Neuron (in vitro differentiated cells): ENCODE results near the gene CITED2.

DNA sequence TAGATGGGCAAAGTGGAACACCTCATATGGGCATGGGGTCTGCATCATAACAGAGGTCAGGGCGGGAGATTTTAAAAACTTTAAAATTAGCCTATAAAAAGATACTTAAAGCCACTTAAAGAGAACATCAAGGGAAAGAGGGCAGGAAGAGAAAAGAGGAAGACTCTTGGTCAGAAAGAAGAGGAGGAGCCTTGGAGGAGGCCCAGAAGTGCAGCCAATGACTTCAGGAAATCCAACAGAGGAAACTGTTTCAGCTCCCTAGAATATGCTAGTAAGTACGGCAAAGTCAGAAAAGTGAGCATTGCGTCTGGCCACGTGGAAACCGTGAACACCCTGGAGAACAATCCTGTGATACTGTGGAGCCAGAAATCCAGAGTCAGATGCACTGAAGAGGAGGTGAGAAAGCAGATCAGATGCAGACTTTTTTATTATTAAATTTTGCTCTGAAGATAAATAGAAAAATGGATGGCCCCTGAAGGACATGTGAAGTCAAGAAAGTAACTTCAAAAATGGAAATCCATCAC lies 22.5 kb upstream of the NHSL1 start:
- PRO-cap: no peak

- PRO-cap: no peak
These were observed 55.5 kb upstream of the NHSL1 start for GRCh38 chr6:138554826-138555236.

- PRO-cap: no peak
These were observed 61.0 kb upstream of the NHSL1 start for GRCh38 chr6:138560075-138560930.

GRCh38 chr6:138571240-138571586 lies 71.9 kb upstream of the NHSL1 start:
- PRO-cap: bidirectional peak, plus-strand start at chr6:138571433, minus-strand start at chr6:138571389

- PRO-cap: unidirectional peak, plus-strand start at chr6:138571737; bidirectional peak, plus-strand start at chr6:138571768, minus-strand start at chr6:138571793; bidirectional peak, plus-strand start at chr6:138572030, minus-strand start at chr6:138572019; bidirectional peak, plus-strand start at chr6:138572421, minus-strand start at chr6:138572362; bidirectional peak, plus-strand start at chr6:138572570, minus-strand start at chr6:138572531
These were observed 72.8 kb upstream of the NHSL1 start for GRCh38 chr6:138571587-138573010.

DNA sequence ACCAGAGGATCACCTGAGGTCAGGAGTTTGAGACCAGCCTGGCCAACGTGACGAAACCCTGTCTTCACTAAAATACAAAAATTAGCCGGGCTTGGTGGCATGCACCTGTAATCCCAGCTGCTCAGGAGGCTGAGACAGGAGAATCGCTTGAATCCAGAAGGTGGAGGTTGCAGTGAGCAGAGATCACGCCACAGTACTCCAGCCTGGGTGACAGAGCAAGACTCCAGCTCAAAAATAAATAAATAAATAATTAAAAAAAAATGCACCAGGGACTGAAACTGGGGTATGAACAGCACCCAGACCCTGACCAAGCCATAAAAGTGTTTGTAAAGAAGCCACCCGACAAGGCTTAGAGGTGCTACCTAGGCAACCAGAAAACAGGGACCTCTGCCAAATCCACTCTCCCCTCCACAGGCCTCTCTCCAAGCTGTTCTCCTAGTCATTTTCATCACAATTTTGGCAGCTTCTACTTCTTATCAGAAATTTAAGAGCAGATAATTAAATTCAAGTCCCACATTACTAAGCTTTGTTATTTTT lies 37.8 kb downstream of the ECT2L start:
- PRO-cap: no peak

DNA sequence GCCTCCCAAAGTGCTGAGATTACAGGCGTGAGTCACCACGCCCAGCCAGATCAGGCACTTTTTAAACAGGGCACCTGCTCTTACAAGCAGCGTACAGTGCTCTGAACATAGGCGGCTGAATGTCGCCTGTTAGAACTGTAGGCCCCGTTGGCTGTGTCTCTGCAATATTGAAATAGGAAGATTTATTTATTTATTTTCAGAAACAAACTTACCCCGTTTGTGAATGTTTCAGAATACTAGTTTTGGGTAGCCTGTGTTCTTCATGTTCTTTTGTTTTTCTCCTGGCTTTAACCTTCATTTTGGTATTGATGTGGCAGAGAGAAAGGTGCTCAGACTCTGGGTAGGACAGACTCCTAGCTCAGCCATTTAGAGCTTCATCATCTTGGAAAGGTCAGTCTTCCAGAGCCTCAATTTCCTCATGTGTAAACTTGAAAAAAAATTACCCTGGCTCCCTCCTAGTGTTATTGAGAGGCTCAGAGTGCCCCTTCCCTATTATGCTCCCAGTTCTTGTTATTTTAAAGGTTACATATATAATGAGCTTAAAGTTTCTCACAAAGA lies 2.1 kb downstream of the HECA start:
- PRO-cap: no peak

- PRO-cap: no peak
These were observed 31.3 kb downstream of the HECA start for GRCh38 chr6:139166055-139166742.

- PRO-cap: no peak
These were observed 37.9 kb downstream of the HECA start for GRCh38 chr6:139172657-139173206.

GRCh38 chr6:139250526-139251322 lies 41.1 kb downstream of the TXLNB start:
- PRO-cap: no peak

DNA sequence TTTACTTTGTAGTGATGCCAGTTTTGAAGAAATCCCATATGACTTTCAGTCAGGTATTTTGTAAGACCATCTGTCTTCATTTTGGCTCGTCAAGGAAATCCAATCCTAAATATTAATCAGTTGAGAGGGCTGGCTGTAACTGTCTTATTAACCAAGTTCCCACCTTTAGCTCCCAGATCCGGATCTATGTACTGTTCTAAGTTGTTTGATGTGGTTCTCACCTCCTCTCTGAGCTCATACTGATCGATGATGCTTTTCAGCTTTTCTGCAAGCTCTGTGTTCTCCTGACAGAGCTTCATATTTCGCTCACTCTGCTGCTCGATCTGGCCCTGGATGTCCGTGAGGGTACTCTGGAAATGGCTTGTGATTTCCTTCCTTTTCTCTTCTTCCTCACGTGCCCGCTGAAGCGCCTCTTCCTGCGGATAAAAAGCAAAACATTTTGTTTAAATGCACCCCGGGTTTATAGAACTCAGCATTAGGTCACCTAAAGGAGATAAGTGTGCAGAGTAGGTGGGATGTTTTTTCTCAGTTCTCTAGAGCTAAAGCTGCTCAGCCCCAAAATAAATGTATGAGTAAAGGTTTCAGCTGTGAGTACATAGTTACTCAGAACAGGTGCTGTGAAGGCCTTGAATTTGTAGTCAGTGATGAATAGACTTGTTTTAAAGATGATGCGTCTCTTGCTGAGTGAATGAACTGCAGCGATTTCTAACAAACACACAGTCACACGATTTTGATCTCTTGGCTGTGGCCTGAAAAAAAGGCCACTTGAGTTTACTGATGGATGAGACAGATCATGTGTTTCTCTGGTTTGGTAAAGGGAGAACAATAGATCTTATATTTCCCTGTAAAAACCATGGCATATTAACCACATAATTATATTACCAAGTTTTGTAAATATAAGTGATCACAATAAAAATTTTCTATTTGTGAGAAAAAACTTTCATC lies 29.2 kb downstream of the TXLNB start:
- PRO-cap: no peak

DNA sequence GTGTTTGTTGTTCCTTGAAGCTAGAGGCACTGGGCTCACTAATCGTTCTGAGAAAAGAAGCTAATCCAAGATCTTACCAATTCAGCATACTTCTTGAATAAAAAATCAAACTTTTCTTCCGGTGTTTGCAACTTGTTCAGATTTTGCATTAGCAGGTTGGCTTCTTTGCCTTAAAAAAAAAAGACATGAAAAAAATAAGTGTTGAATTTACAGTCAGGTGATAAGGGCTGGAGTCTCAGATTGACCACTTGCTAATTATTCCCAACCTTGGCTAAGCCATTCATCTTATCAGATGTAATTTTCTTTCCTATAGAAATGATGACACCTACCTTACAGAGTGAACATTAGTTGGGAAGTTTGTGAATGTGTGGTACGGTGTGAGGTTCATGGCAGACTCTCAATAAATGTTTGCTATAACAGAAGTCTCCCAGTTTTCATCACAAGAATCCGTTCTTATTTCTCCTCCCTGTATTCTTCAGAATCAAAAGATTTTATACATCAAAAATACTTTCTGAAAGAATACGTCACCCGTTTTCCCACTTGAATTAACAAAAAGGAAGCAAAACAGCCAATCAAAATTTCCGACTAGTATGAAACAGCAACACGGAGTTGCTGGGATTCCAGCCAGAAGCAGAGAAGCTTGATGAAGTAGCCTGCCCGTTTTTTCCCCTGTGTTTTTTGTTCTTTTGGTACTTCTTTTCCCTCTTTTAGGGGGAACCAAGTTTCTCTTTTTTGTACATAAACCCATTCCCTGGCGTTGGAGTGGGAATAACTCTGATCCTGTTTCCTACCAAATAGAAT lies 14.8 kb downstream of the TXLNB start:
- PRO-cap: no peak

DNA sequence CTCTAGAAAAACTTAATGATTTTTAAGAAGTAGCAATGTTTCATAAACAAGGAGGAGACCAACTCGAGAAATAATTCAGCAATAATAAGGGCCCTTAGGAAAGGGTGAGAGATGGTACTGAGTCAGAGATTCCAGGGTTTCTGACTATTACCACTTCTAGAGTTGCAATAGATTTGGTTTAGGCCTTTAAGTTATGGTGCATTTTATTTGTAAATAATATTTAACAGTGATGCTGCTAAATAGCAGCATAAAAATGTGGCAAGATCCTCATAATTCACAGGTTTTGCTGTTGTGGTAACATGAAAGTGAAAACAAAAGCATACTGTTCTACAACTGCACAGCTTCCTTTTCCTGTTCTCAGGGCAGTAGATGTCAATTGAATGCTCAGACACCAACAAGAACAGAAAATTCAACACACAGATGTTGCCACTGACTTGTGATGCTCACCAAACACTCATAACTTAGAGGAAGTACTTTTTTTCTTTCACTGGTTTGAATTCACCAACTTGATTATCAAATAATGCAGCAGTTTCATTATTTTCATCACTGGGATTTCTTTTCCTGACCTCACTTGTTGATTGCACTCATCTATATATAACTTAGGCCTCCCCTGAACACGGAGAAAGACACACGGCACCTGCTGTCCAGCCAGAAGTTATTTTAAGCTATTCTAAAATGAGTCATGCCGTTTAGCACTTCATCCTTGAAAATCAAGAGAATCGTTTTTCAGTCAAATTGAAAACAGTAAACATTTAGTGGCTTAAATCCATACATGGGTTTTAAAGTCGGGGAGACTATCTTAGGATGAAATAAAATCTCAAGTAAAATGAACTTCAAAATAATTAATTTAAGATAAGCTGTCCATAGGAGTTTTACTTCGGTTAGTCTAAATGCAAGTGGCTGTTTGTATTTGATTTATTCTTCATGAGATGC lies 1.0 kb downstream of the TXLNB start:
- PRO-cap: no peak

DNA sequence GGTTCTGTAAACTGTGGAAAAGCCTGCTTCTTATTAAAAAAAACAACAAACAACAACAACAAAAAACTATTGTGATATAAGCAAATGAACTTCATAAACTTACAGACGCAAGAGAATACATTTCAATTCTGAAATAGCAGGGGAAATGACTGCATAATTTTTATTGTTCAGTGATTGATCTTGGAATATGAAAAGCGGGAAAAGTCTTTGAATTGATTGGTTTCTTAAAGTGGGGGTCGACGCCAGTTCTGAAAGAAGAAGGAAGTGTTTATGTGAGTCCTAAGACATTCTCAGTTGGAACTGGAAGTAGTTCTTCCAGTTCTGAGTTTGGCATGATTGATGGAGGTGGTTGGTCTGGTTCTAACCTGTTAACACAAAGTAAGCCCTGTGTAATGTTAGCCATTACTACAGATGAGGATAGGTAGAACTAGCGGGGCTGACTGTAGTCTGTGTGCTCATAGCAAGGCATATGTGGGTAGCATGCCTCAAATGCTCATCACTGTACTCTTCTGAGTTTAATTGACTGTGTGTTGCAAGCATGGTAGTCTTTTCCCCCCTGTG lies 25.1 kb downstream of the CITED2 start:
- PRO-cap: no peak

GRCh38 chr6:139369085-139369387 lies 5.4 kb downstream of the CITED2 start:
- PRO-cap: no peak

DNA sequence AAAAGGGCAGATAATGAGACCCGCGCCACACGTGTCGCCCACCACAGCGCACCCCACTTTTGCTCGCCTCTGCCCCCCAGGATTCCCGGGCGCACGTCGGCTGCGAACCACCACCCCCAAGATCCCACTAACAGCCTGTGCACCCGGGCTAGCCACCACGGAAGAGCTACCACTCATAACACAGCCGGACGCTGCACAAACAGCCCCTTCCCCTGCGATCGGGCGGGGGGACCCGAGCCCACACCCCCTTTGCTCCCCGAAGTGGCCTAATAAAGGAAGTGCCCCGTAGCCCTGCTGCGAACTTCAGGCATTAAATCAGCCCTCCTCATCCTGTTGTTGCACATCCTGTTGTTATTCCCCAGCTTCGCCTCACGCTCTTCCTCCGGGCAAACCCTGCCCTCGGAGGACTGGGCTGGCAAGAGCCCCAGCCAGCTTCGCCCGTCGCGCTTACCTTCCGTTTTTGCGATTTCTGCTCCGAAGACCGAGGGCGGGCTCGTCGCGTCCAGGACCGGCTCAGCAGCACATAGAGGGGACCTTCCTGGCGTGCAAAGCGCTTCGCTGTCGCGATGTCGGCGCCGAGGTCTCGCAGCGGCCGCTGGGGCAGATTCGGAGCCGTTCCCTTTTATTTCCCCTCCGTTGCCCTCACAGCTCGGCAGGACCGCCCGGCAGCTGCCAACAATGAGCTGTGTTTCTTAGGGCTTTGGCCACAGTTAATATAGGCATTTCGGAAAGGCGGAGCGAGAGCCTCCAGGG lies at the start of gene CITED2:
TSS of gene CITED2 (minus strand) at position 687 of the 753 bp plus-strand sequence.
- PRO-cap: bidirectional peak, plus-strand start at position 176 of the sequence, minus-strand start outside the sequence; bidirectional peak, plus-strand start outside the sequence, minus-strand start at position 687 of the sequence

DNA sequence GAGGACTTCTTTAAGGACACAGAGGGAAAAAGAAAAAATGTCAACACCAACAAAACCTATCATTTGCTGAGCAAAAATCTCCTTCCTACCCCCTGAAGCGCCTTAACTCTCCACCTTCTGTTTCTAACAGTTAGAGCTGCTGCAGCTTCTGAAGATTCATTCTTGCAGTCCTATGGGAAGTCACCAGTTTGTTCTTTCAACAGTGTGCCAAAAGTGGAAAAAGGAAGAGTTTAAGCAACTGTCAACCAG lies 172.6 kb upstream of the CITED2 start:
- PRO-cap: no peak

DNA sequence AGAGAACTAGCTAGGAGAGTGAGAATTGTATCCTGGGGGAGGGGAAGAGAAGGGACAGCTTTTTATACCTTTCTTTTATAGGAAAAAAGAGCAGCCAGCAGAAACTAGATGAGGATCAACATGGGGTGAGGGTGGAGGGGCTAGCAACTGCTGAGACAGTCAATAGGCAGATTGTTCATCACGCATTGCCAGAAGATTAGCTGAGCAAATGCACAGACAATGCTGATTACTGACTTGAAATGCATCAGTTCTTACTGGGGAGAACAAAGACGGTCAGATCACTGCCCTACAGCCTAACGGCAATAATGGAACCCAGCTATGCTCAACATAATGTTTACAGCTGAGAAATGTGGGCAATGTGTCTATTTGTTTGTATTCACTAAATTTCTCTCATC lies 514.3 kb upstream of the CITED2 start:
- PRO-cap: unidirectional peak, plus-strand start at position 247 of the sequence

- PRO-cap: unidirectional peak, minus-strand start at chr6:139981986
These were observed 607.3 kb upstream of the CITED2 start for GRCh38 chr6:139981806-139982186.

- PRO-cap: no peak
These were observed 972.1 kb upstream of the CITED2 start for GRCh38 chr6:140346419-140347032.